ENCODE measurements around a stretch of chr3.

GRCh38 chr3:160500657-160501084 lies 51.1 kb upstream of the TRIM59 start:
- PRO-cap = no peak

DNA sequence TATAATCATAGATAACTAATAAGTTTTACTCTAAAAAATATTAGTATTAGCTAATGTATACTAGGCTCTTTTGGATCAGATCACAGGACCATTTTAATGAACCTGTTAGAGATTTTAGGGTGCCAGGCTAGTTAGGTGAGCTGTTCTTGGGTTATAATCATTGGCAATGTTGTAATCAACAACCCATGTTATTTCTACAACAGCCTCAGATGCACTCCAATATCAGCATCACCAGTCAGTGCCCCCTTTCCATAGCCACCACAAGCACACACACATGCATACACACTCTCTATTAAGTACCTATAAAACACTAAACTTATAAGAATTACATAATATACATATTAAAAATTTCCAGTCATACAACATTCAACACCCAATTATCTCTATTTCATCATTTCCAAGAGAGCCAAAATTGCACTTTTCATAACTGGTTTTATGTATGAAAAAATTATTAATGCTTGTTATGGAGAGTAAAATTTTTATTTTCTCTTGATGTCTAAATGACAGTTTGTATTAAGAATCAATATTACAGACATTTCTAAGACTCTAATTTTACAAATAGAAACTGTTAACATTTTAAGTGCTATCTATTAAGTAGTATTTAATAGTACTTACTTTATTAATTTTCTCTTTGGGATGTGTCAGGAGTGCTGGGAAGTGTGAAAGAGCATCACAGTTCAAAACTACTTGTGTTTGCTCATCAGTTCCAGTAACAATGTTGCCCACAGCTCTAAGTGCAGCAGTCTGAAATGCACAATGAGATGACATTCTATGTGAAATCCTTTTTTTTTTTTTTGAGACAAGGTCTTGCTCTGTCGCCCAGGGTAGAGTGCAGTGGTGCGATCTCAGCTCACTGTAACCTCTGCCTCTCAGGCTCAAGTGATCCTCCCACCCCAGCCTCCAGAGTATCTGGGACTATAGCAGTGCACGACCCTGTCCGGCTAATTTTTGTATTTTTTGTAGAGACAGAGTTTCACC lies 50.2 kb downstream of the KPNA4 start:
- PRO-cap = no peak

GRCh38 chr3:160738898-160739534 lies 17.0 kb upstream of the PPM1L start:
- PRO-cap = no peak

DNA sequence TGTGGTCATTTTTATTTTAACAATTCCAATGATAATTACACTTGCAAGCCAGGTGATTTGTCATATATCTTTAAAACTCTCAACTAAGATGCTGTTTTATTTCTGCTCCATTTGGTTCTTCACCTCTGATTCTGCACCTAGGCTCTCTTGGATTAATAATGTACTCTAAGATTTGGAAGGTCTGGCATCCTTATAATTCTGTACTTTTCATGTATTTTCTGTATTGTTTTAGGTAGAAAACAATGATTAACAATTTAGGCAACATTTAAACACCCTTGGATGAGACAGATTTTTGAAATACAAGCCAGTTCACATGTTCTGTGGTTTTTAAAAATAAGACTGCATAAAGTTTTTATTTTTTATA lies 44.6 kb downstream of the PPM1L start:
- PRO-cap = no peak

- PRO-cap = no peak
These were observed 50.4 kb downstream of the PPM1L start for GRCh38 chr3:160806291-160806883.

GRCh38 chr3:160886923-160887438 lies 130.9 kb downstream of the PPM1L start:
- PRO-cap = no peak

GRCh38 chr3:161228197-161228999 lies 7.3 kb downstream of the NMD3 start:
- PRO-cap = no peak

DNA sequence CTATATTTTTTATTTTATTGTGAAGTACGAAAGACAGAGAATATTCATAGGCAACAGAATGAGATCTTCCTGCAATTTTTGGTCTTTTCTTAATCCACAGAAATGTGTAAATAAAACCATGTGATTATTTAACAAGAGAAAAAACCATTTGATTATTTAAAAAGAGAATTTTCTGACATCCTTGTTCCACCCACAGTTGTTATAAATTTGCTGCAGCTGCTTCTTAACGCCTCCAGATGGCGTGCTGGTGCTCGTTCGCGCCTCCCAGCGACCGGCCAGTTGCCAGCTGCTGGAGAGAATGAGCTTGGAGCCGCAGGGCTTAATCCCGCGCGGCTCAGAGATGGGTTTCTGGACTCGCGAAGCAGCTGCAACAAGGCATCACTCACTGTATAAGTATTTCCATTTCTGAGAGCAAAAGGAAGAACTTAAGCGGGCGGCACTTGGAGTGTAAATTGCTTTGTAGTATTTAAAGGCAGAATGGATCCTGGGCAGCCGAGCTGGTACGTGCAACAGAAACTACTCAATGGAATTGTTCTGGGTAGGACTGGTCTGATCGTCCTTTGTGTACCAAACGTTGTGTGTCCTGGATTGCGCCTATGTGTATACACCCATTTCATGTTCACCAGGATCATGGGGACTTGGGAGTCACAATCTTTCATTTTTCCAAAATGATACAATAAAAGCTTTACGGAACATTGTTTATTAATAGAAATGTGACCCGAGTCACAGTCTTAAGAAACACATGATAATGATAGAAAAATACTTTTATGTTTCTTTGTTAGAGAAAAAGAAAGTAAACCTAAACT lies 10.7 kb upstream of the SLITRK3 start:
- PRO-cap = no peak

DNA sequence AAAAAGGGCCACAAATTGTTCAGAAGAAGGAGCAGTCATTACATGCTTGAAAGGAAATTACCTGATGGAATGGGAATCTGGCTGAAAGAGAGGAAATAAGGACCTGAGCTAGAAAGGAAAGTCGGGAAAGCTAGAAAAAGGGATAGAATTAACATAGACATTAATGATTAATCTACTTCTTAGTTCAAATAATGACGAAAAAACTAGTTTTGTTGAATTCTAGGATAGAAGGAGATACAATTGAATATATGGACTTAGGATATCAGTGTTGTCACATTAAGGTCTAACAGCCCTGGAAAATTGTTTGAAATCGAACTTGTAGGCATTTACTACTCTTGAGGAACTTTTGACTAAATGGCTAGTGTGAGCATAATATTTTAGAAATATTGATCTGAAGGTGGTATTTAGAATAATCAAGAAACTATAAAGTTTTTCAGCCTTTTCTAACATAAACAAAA lies 49.7 kb downstream of the BCHE start:
- PRO-cap = no peak

DNA sequence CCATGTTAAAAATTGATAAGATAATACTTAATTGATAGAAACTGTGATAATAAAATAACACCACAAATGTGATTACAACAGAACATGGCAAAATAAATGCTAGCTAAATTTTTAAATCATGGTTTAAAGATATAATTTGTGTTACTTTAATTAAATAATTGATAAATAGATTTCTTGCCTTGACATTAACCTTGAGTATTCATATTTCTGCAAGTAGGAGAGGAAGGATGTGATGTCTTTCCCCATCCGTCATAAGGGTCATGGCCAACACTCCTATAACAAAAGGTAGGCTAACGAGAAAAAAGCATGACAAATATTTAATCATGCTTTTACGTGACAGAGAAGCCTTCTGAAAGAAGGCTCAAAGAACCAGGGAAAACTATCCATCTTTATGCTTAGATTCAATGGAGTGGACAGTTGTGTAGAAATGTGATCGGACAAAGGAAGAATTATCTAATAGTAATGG lies 135.2 kb downstream of the SERPINI1 start:
- PRO-cap = no peak

DNA sequence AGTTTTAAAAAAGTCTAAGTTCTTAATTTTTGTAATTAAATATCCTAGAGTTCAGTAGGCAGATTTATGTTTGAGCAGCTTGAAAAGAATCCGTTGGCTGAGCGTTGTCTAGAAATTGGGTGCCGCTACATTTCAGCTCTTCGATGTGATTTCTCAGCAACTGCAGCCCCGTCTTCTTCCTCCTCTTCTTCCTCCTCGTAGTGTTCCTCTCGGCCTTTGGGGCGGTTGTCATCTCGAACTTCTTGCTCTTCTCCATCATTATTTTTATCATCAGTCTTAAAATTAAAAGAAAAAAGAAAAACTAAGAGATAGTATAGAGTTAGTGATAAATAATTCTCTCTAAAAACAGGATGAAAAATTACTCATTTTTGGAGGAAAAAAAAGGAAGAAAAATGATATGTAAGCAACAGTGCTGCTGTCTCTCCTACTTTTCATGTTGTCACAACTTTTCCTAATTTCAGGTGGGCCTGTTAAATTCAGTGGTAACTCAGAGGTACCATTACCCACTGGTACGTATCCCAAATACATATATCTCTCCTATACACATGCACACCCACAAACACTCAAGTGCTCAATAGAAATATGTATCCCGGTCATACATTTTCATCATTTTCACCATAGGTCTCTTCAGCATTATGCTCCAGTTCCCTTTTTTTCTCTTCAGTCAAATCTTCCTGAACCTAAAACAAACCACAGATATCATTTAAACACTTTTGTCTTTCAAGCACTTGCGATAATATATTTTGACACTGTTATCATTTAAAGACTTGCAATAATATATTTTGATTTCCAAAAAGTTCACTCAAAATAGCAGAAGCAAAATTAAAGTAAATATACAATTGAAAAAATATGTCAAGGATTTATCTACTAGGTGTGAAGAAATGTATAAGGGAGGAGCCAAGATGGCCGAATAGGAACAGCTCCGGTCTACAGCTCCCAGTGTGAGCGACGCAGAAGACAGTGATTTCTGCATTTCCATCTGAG lies 85.3 kb downstream of the GOLIM4 start:
- PRO-cap = no peak

DNA sequence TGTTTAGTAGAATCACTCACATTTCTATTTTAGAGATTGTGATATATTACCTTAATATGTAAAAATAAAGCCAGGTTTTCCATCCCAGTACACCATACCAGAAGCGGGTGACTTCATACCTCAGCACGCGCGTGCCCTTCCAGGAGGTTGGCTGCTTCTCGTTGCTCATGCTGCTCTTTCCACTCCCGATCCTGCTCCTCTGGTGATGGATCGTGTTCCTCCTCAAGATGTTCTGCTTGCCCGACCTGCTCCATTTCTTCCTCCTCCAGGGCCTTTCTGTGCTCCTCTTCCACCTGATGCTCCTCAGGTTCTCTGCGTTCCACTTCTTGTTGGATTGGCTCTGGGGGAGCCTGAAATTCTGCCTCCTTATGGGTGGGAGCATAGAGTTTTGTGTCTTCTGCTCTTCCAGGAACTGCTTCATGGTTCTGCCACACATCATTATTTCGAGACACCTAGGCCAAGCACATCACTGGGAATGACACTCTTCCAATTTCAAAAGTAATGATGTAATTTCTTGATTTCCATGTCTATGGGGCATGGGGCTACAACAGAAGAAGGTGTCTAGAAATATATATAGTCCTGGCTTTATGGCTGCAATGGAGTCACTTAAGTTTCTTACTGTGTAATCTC lies 63.2 kb downstream of the GOLIM4 start:
- PRO-cap = no peak

DNA sequence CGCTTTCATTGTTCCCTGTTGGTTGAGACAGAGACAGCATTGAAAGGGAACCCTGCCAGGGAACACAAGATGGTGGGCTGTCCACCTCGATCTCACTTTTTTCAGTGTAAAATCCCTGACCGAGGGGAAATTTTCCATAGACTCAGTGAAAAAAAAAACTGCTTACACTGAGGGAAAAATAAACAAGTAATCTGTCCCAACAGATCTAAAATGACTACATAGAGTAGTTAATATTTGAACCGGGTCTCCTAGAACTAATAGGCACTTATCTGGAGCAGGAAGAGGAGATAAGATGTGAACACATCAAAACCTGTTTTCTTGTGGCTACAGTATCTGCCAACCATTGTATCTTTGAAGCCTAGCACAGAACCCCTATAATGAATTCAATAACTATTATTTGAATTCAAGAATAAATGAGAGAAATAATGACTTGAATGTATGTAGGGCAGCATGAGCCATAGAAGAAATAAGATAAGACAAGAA lies 763.5 kb upstream of the GOLIM4 start:
- PRO-cap = no peak

DNA sequence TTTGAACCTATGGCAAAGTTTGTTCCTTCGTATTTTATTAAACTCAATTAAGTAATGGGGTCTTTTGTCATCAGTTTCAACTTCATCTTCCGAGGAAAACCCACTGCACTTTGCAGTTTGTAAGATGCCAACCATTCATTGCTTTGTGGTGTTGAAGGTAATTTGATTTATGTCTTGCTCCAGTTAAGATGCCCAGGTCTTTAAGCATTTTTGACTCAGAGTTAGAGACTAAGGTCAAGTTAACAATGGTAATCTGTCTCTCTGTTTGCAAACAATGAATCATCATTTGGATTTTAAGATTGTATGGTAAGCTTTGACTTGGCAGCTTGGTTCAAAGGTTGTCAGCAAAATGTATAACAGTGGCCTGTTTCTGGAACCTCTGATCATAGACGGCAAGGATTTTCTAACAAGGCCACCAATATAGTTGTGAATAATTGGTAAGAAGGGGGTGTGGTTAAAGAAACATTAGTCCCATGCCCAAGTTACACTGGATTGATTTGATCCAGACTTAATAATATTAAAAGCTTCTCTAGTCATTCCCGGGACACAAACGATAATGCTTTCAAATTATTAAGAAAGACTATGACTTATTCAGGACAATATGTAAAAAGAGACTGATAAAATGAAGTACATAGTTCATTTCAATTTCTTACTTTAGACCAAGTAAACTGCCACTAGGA lies 775.2 kb upstream of the GOLIM4 start:
- PRO-cap = no peak

GRCh38 chr3:169218201-169218791 lies 445.2 kb downstream of the MECOM start:
- PRO-cap = no peak

DNA sequence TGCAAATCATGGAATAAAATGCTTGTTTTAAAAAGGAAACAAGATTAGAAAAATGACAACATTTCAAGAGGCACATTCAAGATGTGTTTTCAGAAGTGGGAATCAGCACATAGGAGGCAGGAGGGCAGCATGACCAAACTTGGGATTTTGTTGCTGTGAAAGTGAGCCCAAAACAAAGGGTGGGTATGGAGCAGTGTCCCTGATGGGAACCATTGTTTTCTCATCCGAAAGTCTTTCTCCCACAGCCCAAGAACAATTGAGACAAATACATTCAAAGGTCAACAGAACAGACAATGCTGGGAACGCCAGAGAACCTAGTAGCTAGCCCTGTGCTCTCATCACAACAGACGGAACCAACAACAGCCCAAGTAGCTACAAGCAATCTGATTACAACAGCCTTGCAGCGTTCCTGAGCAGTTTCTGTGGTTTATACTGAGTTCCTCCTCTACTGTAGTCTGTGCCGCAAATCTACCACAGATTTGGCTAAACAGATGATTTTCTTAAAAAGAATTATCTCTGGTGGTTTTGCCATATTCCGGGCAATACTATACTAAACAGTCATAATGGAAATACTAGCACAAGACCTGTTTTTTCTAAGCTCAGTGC lies 435.7 kb downstream of the MECOM start:
- PRO-cap = no peak

- PRO-cap = unidirectional peak, minus-strand start at chr3:169273843
These were observed 390.3 kb downstream of the MECOM start for GRCh38 chr3:169273047-169273865.

- PRO-cap = no peak
These were observed 379.5 kb downstream of the MECOM start for GRCh38 chr3:169283826-169284553.

GRCh38 chr3:169509988-169510858 lies 153.3 kb downstream of the MECOM start:
- PRO-cap = no peak

- PRO-cap = no peak
These were observed 72.2 kb downstream of the MECOM start for GRCh38 chr3:169591270-169591751.

All from Metastatic Lung Carcinoma in the Adrenal Gland (tissue), 1 donor.